LUHMES (cell line): ENCODE measurements around a stretch of chr5.

- PRO-cap = no peak
Measured at GRCh38 chr5:171737225-171737603, 48.4 kb upstream of the SMIM23 start.

- PRO-cap = no peak
Measured at GRCh38 chr5:172004915-172005329, 1.5 kb downstream of the FBXW11 start.

GRCh38 chr5:172082123-172082611 is 75.7 kb upstream of the FBXW11 start:
- PRO-cap = no peak

DNA sequence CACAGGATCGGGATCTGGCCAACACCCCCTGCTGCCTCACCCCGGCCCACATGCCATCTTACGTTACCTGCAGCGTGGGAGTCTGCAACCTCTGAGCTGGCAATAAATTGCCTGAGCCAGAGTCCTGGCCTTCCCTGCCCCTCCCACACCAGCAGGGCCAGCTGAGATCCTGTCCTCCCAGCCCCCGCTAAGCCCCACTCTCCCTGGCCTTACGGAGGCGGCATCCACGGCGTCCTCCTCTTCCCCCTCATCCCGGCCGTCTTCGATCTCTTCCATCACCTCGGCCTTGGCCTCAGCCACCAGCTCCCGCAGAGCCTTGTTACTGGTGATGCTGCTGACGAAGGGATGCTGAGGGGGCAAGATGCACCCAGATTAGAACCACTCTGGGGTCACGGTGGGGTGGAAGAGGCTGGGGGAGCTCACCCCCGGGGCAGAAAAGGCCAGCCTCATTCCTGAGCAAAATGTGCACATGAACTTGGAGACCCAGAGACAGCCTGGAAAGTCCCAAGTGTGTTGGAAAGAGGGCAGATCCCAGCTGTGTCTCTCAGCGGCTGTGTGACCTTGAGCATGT is 89.9 kb upstream of the FBXW11 start:
- PRO-cap = no peak

DNA sequence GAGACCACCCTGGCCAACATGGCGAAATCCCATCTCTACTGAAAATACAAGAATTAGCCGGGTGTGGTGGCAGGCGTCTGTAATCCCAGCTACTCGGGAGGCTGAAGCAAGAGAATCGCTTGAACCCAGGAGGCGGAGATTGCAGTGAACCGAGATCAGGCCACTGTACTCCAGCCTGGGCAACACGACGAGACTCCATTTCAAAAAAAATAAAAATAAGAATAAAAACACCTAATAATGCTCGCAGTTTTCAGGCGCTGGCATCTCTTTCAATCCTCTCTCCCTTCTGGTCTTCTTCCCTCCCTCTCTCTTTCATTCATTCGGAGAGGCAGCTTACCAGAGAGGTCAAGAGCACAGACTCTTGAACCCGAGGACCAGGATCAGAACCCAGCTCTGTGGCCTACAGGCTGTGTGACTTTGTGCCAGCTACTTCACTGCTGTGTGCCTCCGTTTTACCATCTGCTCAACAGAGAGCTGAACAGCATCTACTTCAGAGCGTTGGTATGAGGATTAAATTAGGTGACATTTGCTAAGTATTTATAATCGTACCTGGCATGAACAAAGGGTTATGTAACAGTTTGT is 87.3 kb downstream of the STK10 start:
- PRO-cap = no peak

DNA sequence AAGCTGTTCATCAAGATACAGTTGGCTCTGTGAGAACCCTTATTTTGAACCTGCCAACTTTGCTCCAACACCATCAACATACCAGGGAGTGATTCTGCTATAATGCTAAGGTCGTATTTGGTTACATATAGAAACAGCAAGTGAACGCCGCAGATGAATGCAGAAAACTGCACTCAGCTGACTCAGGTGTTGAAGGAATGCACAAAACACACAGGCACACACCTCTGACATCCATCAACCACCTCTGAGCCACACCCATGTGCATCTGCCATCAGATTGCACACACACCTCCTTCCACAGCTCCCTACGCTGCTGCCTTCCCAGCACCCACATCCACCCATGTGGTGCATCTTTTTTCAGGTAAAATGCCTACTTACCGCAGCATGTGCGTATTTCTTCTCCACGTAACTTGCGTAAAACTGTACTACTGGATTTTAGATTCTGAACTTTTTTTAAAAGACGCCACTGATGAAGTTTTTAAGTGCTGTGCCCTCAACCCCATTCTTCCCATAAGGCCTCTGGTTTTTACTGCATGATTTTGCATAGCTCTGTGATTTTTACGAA is 7.1 kb downstream of the STK10 start:
- PRO-cap = no peak

DNA sequence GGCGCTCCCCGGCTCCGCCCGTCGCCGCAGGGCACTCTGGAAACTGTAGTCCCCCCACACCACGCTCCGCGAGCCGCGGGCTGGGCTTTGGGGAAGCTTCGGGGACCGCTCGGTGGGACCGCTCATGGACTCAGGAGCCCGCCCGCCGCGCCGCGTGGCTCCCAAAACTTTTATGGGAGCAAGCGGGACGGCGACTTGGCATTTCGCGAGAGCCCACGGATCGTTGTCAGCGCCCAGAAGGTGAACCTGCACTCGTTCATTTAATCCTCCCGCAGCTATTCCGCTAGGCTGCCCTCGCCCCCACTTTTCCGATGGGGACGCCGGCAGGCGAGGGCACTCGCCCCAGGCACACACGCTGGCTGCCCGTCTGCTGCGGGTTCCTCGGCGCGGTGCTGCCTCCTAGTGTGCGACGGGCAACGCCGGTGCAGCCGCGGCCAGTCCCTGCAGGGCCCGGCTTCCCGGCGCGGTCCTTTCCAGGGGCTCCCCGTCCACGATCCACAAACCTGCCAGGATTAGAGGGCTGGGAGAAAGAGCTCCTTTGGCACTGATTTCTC is 496 bp upstream of the STK10 start:
- PRO-cap = bidirectional peak, plus-strand start at position 56 of the sequence, minus-strand start outside the sequence; bidirectional peak, plus-strand start at position 436 of the sequence, minus-strand start at position 373 of the sequence

DNA sequence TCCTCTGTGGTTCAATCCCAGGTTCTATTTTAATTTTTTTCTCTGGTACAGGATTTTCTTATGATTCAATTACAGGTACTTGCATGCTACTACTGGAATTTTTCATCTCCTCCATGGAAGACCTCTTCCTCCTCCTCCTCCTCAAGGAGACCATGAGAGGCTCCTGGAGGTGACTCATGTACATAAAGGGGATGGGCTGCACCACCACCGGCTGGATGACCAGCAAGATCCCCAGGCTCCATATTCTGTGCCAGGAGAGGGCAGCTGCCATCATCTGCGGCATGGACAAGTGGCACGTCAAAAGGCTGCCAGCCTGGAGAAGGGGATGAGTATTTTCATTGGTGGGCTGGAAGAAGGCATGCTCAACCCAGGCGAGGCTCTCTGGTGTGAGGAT is 28.8 kb downstream of the UBTD2 start:
- PRO-cap = no peak

- PRO-cap = no peak
Measured at GRCh38 chr5:172353724-172354270, 70.2 kb upstream of the UBTD2 start.

DNA sequence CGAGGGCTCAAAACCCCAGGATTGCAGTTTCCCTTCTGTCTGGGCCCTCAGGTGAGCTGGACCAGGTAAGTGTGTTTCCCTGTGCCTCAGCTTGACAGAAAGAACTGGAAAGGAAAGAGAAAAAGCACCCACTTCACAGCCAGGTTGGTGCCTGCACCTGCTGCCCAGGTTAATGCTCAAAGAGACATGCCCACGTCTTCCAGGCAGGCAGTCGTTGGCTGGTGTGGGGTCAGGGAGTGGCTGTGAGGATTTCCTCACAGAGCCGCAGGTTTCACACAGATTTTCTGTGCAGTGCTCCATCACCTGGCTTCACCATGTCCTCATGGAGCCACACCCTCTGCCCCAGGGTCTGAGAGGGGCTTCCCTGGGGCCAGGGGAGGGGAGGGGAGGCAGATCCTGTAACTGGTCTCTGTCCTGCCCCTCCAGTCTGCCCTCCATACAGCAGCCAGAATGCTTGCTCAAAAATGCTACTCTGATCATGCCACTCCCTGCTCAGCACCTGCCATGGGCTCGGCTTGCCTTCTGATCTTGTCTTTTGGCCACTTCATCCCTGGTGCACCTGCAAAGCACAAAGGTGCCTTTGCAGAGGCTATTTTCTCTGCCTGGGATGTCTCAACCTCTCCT is 82.5 kb upstream of the UBTD2 start:
- PRO-cap = no peak

- PRO-cap = no peak
Measured at GRCh38 chr5:172437323-172438076, 16.8 kb downstream of the SH3PXD2B start.

GRCh38 chr5:172451140-172451542 is 3.2 kb downstream of the SH3PXD2B start:
- PRO-cap = no peak

DNA sequence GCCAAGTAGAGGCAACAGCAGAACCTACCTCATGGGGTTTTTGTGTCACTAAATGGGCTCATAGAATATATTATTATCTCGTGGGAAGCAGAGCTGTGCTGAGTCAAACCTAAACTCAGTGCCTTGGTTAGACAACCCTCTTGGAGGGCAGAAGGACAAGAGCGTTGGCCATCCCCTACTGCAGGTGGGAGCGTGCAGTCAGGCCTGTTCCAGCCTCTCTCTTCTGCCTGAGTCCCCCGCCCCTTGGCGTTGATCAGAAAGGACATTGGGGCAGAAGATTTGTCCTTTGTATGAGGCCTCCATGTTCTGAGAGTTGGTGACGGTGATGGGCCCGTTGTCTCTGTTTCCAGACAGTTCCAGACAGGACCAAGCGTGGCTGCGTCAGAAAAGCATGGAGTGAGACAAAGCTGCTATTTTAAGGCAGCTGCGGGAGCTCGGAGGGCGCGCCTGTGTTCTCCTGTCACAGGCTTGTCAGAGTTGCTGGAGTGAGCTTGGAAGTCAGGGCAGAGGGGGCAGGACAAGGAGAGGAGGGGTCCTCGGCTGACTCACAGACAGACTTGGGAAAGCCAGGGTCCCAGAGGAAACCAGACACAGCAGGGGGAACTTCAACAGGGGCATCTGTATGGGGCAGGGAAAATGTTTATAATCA is 32.1 kb upstream of the SH3PXD2B start:
- PRO-cap = no peak

DNA sequence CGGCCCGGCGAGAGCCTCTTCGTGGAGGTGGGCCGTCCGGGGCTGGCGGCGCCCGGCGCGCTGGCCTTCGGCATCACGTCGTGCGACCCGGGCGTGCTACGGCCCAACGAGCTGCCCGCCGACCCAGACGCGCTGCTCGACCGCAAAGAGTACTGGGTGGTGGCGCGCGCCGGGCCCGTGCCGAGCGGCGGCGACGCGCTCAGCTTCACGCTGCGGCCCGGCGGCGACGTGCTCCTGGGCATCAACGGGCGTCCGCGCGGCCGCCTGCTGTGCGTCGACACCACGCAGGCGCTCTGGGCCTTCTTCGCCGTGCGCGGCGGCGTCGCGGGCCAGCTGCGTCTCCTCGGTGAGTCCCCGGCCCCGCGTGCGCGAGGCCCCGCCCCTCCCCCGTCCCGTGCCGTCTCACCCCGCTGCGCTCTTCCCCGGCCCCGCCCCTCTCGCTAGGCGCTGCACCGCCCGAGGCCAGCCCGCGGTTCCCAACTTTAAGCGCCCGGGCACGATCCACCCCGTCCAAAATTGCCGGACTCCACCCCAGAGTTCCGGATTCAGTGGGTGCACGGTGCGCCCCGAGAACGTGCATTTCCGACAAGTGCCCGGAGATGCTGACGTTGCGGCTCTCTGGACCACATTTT is 42.8 kb downstream of the NEURL1B start:
- PRO-cap = no peak

DNA sequence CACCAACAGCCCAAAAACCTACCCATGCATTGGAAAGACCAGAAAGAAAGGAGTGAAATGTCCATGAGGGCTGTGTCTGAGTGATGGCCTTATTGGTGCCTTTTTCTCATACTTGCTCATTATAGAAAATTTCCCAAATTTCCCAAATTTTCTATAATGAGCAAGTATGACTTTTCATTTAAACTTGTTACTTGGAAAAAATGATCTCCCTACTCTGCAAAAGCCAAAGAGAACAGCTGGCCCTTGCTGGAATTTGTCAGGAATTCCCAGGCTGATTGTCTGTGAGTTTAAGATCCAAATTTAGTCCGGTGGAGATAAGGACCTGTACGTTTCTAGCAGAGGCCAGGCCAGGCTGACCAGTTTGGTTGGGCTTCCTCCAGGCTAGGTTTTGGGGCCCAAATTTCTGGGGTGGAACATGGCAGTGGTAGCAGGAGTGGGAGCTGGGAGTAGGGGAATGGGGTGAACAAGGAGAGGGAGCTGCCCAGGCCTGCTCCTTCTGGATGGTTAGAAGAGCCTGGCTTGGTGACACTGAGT is 51.9 kb downstream of the NEURL1B start:
- PRO-cap = no peak

- PRO-cap = no peak
Measured at GRCh38 chr5:172696415-172696885, 55.4 kb downstream of the NEURL1B start.

DNA sequence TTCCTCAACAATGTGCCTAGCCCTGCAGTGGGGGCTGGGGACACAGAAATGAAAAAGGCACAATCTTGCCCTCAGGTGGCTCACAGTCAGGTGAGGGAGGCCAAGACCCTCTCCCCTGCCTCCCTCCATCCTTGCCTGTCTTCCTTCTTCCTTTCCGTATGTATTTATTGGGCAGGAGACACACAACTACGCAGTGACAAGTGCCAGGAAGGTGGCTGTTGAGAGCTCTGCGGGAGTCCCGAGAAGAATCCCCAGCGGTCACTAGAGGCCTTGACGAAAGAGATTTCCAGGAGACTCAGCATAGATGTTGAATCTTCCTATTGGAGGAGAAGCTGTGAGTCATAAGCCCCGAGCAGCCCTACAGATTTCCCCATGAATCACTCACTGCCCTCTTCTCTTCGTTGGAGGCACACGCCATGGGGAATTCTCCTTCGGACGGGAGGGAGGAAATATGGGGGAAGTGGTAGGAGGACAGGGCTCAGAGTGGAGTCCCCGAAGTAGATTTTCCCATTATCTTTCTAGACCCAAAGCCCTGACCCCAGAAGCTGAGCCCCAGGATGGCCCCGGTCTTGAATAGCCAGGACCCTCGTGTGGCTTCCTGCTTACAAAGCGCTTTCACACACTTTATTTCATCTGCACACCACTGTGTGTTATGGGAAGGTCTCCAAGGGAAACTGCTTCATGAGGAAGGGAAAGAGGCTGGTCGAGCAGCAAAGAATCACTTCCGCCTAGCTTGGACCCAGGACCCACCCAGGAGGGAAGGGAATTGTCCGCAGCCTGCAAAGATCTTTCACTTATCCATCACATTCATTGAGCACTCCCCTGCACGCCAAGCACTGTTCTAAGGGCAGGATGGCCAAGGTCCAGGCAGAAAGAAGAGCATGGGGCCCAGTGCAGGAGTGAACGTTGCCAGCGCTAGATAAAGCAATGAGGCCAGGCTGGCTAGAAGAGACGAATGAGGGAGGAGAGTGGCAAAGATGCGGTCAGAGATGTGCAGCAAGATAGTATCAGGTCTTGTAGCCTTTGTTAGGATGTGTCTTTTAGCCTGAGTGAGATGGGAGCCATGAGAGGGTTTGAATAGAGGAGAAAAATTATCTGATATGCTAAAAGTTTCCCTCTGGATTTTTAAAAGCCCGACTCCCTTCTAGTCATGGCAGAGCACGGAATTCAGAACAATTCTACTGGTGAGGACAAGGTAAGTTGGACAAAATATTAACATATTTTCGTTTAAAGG is 12.6 kb downstream of the DUSP1 start:
- PRO-cap = no peak

DNA sequence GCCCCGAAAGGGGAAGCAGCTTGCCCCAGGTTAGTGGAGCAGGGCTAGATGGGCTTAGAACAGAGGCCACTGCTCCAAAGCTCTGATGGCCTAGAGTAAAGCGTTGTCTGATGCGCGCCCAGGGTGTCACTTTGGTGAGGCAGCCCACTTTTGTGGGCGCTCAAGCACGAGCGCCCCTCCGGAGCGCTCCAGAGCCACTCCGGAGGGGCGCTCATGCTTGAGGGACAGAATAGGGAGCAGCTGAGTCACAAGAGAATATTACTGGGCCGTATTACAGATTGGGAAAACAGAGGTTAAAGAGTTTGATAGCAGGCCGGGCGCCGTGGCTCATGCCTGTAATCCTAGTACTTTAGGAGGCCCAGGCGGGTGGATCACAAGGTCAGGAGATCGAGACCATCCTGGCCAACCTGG is 7.0 kb downstream of the DUSP1 start:
- PRO-cap = no peak

GRCh38 chr5:172778118-172778913 is 7.3 kb upstream of the DUSP1 start:
- PRO-cap = no peak

- PRO-cap = no peak
Measured at GRCh38 chr5:172833074-172833350, 1.0 kb upstream of the ERGIC1 start.